REH cell (cell line): ENCODE measurements around a stretch of chr5.

DNA sequence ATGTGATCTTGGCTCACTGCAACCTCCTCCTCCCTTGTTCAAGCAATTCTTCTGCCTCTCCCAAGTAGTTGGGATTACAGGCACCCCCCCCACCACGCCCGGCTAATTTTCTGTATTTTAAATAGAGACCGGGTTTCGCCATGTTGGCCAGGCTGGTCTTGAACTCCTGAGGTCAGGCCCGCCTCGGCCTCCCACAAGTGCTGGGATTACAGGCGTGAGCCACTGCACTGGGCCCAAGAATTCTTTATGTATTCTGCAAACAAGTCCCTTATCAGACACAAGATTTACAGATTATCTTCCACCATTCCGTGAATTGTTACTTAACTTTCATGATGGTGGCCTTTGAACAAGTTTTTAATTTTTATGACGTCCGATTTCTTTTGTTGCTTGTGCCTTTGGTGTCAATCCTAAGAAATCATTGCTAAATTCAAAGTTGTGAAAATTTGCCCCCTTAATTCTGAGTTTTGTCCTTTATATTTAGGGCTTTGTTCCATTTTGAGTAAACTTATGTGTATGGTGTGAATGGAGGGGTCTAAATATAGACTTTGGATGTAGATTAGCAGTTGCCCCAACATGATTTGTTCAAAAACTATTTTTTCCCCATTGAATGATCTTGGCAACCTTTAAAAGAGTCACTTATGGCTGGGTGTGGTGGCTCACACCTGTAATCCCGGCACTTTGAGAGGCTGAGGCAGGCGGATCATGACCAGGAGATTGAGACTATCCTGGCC lies 10.4 kb downstream of the NPM1 start:
- PRO-cap: no peak

DNA sequence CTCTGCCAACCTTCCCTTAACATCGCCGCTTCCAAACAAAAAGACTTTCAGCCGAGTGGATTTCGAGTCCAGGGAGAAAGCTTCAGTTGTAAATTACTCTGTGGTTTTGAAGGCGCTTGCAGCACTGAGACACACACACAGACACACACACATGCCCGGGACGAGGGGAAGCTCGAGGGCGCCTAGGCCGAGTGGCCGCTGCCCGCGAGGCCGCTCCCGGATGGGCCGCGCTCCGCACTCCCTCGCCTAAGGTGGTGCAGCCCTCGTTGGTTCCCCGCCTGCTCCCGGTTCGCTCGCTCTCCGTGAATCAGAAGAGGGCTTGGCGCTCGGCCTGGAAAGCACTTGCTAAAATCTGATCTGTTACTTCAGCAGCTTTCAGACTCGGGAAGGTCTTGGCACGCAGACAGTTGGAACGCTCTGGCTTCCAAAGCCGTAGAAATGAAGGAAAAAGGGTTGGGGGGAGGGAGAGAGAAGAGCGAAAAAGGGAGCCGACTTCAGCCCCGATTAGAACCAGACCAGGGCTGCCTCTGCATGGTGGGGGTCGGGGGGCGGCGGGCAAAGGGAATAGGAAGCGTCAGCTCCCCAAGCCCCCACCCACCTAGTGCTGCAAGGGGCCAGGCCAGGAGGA lies 1.5 kb downstream of the FGF18 start:
- PRO-cap: no peak

GRCh38 chr5:171574366-171574777 lies 154.9 kb downstream of the FGF18 start:
- PRO-cap: no peak

- PRO-cap: bidirectional peak, plus-strand start at chr5:171840340, minus-strand start at chr5:171840121
Measured at GRCh38 chr5:171839940-171840585, 54.4 kb downstream of the SMIM23 start.

GRCh38 chr5:171999366-172000605 lies 6.7 kb downstream of the FBXW11 start:
- PRO-cap: no peak

DNA sequence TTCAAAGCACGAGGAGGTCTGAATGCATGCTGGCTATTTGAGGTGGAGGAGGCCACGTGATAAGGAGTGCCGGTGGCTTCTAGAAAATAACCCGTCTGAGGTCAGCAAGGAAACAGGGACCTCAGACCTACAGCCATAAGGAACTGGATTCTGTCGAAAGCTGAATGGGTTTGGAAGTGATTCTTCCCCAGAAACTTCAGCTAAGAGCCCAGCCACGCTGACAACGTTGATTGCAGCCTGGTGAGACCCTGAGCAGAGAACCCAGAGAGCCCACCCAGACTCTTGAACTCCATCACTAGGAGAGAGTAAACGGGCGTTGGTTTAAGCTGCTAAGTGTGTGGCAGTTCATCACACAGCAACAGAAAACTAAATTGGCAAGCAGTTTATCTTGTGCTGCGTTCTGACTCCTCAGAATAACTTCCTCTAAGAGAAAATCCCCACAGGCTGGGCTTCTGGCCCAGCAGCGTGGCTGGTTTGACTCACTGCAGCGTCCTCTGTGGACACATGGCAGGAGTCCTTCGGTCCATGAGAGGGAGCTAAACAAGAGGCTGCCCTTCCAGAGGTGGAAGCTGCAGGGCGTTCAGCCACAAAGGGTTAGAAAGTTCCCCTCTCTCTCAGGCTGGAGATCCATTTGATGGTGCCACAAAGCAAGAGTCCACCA lies 45.9 kb upstream of the FBXW11 start:
- PRO-cap: no peak

GRCh38 chr5:172162647-172163237 lies 25.3 kb downstream of the STK10 start:
- PRO-cap: no peak

GRCh38 chr5:172176128-172176997 lies 11.7 kb downstream of the STK10 start:
- PRO-cap: no peak

DNA sequence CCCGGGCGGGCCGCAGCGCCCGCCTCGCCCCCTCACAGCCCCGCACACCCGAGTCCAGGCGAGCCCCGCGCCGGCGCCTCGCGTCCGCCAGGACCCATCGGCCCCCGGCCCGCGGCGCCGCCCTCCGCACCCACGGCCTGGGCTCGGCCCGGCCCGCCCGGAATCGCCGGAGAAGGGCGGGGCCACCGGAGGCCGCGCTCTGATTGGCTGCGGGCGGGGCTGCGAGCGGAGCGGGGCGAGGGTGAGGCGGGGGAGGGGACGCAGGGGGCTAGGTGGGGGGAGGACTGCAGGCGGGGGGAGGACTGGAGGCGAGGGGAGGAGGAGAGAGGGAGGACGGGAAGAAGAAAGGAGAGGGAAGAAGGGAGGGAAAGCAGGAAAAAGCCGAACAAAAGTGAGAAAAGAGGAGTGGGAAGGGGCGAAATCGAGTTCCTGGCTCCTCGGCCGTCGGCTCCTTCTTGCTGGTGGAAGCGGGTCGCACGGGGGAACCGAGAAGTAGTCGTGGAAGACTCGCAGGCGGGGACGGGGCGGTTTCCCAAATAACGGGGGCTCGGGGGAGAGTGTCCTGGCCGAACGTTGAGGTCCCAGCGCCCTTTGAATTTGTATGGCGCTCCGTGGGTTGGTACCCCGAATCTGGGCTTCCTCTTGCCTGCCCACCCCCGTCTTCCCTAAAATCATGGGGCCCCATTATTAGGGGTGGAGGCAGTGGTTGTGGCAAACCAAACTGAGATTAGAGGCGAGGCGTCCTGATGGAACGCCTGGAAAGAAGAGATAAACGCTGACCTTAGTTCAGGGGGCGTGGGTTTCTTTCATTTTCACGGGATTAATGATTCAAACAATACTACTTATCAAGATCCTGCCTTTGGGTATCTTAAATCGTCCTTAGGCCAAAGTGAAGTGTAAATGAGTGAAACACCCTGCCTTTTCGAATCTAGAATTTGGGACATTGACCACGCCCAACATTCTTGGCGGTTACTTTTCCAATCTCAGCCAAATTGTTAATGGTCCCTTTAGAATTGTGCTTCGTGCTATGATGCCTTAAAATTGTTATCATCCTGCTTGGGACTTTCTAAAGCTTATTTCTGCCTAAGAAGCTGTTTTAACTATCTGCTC lies 744 bp upstream of the UBTD2 start:
- PRO-cap: bidirectional peak, plus-strand start at position 495 of the sequence, minus-strand start at position 165 of the sequence; unidirectional peak, minus-strand start at position 667 of the sequence

- PRO-cap: no peak
Measured at GRCh38 chr5:172336796-172337691, 53.5 kb upstream of the UBTD2 start.

DNA sequence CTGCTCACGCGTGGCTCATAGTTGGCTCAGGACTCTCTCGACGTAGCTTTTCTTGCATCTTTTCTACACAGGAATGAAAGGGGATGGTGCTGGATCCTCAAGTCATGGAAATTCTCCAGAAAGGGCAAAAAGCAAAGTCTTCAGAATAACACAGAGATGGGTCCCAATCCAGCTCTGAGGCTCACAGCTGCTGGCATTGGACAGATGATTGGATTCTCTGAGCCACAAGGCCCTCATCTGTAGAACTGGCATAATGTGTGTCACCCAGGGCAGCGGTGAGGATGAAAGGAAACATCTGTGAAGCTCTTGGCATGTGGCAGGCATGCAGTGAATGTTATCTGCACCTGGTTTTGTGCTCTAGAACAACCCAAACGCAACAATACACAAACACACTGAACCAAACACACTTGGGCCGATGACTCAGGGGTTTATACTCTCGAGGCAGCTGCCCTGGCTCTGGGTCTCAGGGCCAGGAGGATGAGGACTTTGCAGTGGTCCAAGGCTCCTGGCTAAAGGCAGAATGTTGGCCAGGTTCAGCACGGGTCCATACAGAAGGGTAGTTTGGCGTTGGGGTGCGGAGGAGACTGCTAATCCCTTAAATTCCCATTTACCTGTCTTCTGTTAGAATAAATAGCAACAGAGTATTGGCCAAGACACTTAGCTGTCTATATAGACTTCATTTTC lies 64.1 kb upstream of the UBTD2 start:
- PRO-cap: no peak

GRCh38 chr5:172420075-172421182 lies 33.9 kb downstream of the SH3PXD2B start:
- PRO-cap: no peak

- PRO-cap: no peak
Measured at GRCh38 chr5:172438157-172438703, 16.1 kb downstream of the SH3PXD2B start.

DNA sequence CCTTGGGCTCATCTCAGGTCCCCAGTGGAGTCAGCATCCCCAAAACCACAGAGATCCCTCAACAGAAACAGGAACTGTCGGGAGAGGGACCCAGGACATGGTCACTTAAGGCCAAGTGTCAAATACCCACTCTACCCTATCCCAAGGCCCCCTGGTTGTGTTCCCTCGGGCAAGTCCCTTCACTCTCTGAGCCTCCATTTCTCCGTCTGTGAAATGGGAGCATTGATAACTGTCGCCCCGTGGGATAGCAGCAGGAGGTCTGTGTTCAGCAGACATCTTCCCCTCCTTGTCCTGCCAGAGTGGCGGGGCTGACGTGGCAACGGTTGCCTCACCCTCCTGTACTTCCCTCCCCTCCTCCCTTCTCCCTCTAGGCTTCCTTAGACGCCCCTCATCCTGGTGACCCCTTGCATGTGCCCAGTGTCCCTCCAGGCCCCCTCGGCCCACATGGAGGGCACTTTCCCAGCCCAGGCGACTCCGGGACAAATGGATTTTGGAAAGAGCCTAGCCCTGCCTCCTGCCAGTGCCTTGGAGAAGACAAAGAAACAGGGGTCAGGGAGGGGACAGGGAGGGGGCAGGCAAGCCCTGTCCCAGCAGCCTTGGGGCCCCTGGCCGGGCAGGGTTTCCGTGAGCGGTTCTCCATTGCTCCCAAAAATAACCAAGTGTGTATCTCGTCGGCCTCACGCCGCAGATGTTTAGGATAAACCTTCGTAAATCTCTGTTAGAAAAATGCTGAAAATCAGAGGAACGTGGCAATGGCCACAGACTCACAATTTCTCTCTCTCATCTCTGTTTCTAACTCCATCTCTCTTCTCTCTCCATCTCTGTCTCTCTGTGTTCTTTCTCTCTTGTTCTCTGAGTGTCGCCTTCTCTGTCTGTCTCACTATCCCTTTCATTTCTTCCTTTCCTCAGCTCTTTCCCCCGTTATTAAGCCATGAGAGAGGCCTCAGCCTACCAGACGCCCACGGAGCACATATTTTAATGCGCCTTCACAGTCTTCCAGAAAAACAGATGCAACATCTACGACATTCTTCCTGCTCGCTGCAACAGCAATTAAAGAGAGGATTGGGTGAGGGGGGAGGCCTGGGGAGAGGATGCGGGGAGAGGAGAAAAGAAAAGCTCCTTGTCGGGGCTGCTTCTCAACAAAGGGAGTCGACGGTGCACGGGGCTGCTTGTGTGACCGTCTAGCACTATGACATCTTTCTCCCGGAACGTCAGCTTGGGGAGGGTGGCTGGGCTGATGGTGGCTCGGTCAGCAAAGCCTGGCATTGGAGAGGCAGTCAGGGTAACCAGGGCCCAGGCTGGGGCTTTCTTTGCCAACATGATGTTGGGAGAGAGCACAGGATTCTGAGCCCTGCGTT lies 38.1 kb upstream of the NEURL1B start:
- PRO-cap: no peak

GRCh38 chr5:172644126-172644735 lies 3.2 kb downstream of the NEURL1B start:
- PRO-cap: no peak

DNA sequence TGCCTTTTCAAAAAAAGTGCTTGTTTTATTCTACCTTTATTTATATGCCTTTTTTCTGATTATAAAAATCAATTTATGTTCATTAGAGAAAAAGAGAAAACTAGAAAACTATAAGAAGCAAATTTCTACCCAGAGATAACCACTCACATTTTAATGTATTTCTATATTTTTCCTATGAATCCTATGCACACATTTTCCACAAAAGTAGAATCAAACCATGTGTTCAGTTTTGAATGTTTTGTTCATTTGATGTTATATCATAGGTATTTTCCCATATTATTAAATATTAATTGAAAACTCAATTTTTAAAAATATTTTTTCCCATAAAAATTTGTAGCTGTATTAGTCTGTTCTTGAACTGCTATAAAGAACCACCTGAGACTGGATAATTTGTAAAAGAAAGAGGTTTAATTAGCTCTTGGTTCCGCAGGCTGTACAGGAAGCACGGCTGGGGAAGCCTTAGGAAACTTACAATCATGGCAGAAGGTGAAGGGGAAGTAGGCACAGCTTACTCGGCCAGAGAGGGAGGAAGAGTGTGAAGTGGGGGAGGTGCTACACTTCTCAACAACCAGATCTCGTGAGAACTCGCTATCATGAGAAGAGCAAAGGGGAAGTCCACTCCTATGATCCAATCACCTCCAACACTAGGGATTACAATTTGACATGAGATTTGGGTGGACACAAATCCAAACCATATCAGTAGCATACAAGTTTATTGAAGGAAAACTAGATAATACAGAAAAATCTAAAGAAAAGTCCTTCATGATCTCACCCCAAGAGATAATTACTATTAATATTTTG lies 39.7 kb downstream of the NEURL1B start:
- PRO-cap: bidirectional peak, plus-strand start at position 647 of the sequence, minus-strand start at position 535 of the sequence

DNA sequence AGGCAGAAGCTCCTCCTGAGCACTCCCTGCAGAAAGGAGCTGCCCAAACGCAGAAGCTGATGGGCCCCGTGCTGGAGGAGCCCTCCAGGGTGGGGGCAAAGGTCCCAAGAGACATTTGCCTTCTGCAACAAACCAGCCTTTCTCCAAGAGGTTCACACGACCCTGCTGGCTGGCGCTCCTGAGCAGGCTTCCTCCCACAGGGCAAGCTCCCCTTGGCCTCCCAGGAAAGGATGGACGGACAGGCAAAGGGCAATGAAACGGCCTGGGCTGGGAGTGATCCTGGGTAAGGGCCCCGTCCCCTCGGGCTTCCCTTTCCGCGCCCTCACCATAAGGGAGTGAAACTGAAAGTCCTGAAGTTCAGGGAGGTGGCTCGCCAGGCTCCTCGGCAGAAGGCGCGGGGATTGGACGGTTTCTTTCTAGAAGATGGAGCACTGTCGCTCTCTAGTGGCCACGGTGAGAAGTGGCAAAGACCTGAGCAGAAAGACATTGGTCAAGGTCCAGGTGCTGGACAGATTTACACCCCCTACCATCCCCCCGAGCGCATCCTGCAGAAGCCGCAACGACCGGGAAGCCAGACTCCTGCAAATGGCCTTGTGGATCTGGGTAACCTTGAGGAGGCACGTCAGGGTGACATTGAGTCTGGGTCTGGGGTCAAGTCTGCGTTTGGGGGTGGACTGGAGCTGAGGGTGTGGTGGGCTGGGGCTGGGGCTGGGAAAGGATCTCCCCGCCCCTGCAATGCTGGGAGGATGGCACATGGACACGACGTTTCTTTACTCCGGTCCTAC lies 56.4 kb downstream of the NEURL1B start:
- PRO-cap: bidirectional peak, plus-strand start at position 130 of the sequence, minus-strand start at position 91 of the sequence; unidirectional peak, minus-strand start at position 337 of the sequence

DNA sequence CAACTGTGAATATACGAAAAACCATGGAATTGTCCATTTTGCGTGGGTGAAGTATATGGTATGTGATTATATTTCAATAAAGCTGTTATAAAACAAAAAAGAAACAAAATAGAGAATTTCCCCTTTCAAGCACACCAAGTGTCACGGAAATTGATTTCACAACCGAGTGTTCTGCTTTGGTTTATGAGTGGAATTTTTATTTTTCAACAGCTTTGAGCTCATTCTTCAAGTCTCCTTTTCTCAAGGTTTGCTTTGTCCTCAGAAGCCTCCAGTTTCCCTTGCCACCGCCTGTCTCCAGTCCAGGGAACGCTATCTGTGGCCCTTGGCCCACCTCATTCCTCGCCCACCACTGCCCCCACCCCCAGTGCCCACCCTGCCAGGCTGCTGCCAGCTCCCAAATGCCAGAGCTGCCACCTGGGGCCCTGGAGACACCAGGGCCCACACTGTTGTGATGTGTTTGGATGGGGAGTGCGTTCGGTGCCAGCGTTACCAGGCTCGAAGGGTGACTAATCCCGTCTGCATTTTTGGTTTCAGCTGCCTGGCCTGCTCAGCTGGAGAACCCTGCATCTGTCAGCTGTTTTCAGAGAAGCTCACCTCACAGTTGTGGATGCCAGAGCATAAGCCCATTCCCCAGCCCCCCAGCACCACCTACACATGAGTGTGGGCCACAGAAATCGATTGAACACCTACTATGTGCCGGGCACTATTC lies 30.3 kb downstream of the DUSP1 start:
- PRO-cap: bidirectional peak, plus-strand start at position 583 of the sequence, minus-strand start at position 366 of the sequence

- PRO-cap: no peak
Measured at GRCh38 chr5:172763966-172764376, 7.0 kb downstream of the DUSP1 start.

- PRO-cap: bidirectional peak, plus-strand start at chr5:172765588, minus-strand start at chr5:172765301
Measured at GRCh38 chr5:172764865-172765977, 5.8 kb downstream of the DUSP1 start.